ENCODE measurements around the gene IDH3B.

DNA sequence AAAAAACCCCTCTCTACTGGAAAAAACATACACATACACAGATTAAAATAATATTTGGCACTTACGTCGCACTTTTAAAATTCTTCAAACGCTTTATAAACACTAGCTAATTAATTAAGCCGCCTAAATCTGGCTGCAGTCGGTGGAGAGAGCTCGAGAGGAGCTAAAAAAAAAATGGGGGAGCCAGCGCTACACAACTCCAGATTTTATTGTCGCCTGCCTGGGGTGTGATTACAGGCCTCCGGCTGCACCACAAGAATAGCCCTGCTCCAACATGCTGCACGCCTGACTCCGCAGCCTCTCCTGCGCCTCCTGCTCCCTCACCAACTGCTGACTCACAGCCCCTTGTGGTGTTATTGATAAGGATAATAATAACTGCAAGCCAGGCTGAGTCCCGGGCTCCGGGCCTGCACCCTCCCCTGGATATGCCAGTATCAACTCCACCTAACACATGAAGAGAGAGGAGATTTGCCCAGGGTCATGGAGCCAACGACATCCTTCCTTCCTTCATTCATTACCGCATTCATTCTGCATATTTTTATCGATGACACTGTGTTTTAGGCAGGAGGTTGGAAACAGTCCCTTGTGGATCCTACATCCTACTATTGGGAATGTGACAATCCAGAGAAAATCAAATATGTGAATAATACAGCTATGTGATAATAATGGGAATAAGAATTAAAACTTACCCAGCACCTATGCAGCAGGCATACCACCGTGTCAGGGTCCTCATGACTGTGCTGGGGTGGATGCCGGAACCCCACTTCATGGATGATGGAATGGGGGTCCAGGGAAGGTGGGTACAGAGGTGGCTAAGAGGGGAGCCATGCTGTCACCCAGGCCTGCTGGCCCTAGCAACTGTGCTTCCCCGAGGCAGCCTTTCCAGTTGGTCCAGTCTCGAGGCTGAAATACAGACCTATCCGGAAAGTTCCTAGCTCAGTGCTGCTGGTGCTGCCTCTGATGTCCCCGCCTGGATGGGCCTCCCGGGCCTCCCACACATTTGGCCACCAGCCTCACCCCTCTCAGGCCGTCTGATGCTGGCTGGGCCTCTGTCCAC, 17.1 kb downstream of the SIRPA start:
- PRO-cap, 2 experiments = no peak in any of the 2 experiments
- RAMPAGE, long total RNA, 5 experiments = no peak in any of the 5 experiments

DNA sequence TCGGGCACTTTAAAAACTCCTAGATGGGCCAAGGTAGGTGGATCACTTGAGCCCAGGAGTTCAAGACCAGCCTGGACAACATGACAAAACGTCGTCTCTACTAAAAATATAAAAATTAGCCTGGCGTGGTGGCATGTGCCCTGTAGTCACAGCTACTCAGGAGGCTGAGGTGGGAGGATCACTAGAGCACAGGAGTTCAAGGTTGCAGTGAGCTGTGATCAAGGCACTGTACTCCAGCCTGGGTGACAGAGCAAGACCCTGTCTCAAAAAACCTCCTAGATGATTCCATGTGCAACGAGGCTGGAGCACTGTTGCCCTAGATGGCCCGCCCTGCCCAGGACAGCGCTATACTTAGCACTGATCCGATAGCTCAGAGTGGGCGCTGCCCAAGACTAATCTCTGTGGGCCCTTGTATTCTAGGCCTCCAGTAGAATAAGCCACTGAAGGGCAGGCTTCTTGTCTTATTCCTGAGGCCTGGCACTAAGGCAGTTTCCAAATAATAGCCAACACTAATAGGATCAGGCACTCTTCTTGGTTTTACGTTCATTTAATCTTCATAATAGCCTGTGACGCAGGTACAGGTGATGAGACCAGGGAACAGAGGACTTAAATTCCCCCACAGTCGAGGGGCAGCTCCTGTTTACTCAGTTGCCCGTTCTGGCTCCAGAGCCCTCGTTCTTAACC, 41.0 kb downstream of the STK35 start:
- PRO-cap, 2 experiments = no peak in any of the 2 experiments
- RAMPAGE, long total RNA, 5 experiments = no peak in any of the 5 experiments

DNA sequence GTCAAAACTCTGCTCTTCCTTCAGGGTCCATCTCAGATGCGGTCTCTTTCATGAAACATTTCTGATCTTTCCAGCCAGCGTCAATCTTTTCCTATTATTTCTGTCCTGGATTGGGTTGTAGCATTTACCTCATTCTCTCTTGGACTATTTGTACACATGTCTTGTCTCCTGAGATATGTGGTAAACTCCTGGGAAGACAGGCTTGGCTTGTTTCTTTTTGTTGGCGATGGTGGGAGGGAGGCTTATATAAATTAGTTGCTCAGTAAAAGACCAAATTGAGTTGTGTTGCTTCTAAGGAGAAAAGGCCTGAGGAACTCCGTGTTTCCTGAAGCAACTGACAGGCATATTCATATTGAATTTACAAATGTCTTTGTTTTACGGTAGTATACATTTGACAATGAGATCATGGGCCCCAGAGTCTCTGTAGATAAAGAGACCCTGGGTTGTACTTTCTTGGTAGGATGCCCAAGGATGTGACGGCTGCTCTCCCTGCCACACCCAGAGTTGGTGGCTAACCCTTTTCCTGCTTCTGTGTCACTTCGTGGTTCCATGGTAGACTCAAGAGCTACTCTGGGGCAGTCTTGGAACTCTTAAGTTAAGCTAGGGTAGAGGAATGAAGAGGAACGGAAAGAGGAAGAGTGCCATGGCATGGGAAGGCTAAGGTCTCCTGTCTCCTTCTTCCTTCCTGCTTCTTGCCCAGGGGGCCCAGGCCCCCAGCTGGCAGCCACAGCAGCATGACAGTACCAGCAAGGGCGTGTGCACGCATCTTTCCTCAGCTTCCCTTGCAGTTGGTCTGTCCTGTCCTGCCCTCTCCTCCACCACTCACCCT, 40.1 kb upstream of the TGM3 start:
- PRO-cap, 2 experiments = no peak in any of the 2 experiments
- RAMPAGE, long total RNA, 5 experiments = no peak in any of the 5 experiments

GRCh38 chr20:2292563-2293235, 3.1 kb upstream of the TGM3 start:
- PRO-cap, 2 experiments = no peak in any of the 2 experiments
- RAMPAGE, long total RNA, 5 experiments = no peak in any of the 5 experiments

DNA sequence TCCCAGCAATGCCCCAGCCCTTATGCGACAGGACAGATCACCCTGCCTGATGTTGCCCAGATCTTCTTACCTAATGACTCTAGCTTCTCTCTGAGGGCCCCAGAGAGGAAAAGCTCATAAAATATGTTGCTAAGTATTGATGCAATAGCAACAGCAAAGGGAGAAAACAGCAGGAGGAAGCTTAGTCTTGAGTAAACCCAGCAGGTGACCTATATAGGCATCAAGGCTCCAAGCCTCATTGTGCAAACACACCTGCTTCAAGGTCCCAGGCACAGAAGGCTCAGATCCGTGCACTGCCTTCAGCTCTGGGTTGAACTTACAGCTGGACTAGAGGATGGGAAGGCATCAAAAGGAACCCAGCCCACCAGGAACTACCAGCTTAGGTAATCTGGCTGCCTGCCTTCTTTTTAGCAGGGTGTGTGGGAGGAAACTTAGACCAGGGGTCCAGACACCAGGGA, 34.3 kb downstream of the TGM3 start:
- PRO-cap, 2 experiments = no peak in any of the 2 experiments
- RAMPAGE, long total RNA, 5 experiments = no peak in any of the 5 experiments

- PRO-cap, 2 experiments = no peak in any of the 2 experiments
- RAMPAGE, long total RNA, 5 experiments = no peak in any of the 5 experiments
Measured at GRCh38 chr20:2459642-2460750, 10.6 kb downstream of the SNRPB start.

GRCh38 chr20:2465285-2466424, 4.9 kb downstream of the SNRPB start:
- PRO-cap, 2 experiments = no peak in any of the 2 experiments
- RAMPAGE, long total RNA, 5 experiments = no peak in any of the 5 experiments

DNA sequence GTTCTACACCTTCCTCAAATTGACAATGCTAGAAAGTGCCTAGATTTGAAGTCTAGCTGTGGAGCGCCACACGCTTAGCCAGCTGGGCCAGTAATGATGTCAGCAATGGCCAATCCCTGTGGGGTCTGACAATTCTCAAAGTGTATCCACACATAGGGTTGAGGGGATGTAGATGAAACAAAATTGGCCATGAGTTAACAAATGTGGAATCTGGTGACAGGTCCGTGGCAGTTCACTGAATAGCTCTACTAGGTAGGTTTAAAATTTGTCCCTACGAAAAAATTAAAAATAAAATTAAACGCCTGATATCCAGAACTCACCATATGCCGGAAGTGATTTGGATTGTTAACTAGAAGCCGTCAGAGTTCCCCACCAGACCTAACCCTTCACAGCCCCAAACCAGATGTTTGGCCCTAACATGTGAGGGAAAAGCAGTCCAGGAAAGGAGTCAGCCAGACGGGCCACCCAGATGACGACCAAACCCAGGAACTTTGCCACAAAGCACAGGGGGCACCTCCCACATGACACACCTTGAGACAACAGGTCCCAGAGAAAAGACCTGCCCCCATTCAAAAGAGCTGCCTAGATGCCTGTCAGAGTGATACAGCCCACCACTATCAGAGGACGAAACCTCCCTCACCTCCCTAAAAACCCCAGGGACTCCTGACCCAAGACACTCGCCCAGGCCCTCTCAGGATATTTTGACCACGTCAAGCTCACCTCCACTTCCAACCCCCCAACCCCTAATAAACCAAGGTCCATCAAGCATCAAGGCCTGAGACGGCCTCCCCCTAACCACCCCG, 963 bp downstream of the ZNF343 start:
- PRO-cap, 2 experiments = no peak in any of the 2 experiments
- RAMPAGE, long total RNA, 5 experiments = no peak in any of the 5 experiments

- PRO-cap, 2 experiments = no peak in any of the 2 experiments
- RAMPAGE, long total RNA, 5 experiments = no peak in any of the 5 experiments
Measured at GRCh38 chr20:2654030-2654631, 1.7 kb downstream of the NOP56 start.

GRCh38 chr20:2664097-2664394, at the start of gene IDH3B:
Gene IDH3B, minus strand, starts transcription at chr20:2664216.
- PRO-cap, 2 experiments = peak in 2 of 2 experiments; most common plus-strand start chr20:2664274 (in 2); most common minus-strand start chr20:2664192 (in 2)
- RAMPAGE, long total RNA, 5 experiments = start-site peak on the minus strand in 5 of 5 experiments, at chr20:2664194-2664222 at its widest, 446 to 1,204 reads per replicate

- PRO-cap, 2 experiments = no peak in any of the 2 experiments
- RAMPAGE, long total RNA, 5 experiments = no peak in any of the 5 experiments
Measured at GRCh38 chr20:2798901-2799269, 1.5 kb downstream of the CPXM1 start.

DNA sequence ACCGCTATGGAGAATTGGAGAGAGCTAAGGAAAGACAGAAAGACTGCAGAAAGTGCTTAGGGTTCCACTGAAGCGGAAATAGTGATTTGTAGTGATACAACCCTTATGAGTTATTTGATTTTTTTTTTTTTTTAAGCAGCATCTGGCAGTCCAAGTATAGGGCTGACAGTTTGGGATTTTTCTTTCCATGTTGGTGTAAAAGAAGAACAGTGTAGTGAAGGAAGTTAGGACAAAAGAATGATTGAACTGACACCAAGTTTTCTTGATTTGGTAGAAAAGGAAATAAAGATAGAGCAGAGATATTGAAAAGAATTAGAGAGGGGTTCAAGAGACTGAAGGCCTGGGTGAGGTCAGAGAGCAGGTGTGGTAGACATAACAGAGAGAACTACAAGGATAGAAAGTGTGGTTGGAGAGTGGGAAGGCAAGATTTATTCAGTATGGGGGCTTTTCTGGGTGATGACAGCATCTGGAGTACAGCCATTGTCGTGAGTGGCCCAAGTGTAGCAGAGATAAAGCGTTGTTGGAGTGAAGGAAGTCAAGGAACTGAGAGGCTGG, 84.6 kb downstream of the PTPRA start:
- PRO-cap, 2 experiments = no peak in any of the 2 experiments
- RAMPAGE, long total RNA, 5 experiments = no peak in any of the 5 experiments

- PRO-cap, 2 experiments = no peak in any of the 2 experiments
- RAMPAGE, long total RNA, 5 experiments = no peak in any of the 5 experiments
Measured at GRCh38 chr20:3049489-3050029, 3.7 kb downstream of the MRPS26 start.

DNA sequence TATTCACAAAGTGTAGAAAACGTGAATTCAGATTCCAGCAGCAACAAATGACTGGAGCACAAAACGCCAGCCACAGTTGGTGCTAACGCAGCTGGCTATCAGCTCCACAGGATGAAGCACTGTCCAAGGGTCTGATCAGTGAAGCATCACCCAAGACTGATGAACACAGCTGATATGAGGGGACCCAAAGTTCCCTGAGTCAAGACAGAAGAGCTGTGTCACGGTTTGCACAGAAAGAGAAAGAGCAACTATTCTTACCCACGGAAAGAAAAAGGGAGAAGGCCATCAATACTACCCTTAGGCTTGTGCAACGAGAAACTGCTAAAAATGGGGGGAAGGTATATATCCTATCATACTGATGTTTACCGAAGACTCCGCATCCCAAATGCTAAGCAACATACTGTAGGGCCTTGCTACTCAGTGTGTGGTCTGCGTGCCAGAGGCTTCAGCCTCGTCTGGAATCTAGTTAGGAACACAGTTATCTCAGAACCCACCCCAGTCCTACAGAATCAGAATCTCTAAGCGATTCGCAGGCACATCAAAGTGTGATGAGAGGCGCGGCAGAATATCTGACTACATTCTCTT, 689 bp downstream of the FASTKD5 start:
- PRO-cap, 2 experiments = no peak in any of the 2 experiments
- RAMPAGE, long total RNA, 5 experiments = no peak in any of the 5 experiments

- PRO-cap, 2 experiments = no peak in any of the 2 experiments
- RAMPAGE, long total RNA, 5 experiments = no peak in any of the 5 experiments
Measured at GRCh38 chr20:3203696-3204283, 692 bp downstream of the DDRGK1 start.

GRCh38 chr20:3222815-3223225, 13.5 kb downstream of the ITPA start:
- PRO-cap, 2 experiments = peak in 1 of 2 experiments; most common minus-strand start chr20:3222903 (in 1)
- RAMPAGE, long total RNA, 5 experiments = no peak in any of the 5 experiments

- PRO-cap, 2 experiments = no peak in any of the 2 experiments
- RAMPAGE, long total RNA, 5 experiments = no peak in any of the 5 experiments
Measured at GRCh38 chr20:3413265-3413464, 5.7 kb upstream of the DNAAF9 start.

GRCh38 chr20:3679408-3679682, 2.5 kb downstream of the ADAM33 start:
- PRO-cap, 2 experiments = no peak in any of the 2 experiments
- RAMPAGE, long total RNA, 5 experiments = start-site peak on the minus strand in 1 of 5 experiments, at chr20:3679538-3679584 at its widest, 16 reads per replicate

GRCh38 chr20:3688157-3688759, 6.4 kb upstream of the ADAM33 start:
- PRO-cap, 2 experiments = no peak in any of the 2 experiments
- RAMPAGE, long total RNA, 5 experiments = start-site peak on the minus strand in 1 of 5 experiments, at chr20:3688211-3688604 at its widest, 9 reads per replicate

GRCh38 chr20:3699203-3699569, 13.2 kb downstream of the SIGLEC1 start:
- PRO-cap, 2 experiments = no peak in any of the 2 experiments
- RAMPAGE, long total RNA, 5 experiments = no peak in any of the 5 experiments

Measured in thyroid gland (tissue), 7 donors.